Foreskin keratinocyte (primary cell): ENCODE data around the gene RPL9.

DNA sequence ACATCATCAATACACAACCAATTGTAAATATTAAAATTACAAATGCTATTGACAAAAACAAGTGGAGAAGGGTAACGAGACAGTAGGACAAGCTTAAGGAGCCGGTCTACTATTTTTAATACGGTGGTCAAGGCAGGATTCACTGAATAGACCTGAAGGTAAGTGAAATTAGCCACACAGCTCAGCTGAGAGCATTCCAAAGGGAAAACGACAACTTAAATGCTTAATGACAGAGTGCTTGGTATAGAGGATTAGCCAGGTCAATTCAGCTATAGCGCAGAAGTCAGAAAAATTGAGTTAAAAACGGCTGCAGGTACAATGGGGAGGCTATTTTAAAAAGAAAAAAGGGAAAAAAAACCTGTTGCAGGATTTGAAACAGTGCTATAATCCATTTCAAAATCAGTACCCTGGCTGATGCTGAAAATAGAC, 6.3 kb downstream of the RPL9 start:
- RAMPAGE, total RNA, result no peak

DNA sequence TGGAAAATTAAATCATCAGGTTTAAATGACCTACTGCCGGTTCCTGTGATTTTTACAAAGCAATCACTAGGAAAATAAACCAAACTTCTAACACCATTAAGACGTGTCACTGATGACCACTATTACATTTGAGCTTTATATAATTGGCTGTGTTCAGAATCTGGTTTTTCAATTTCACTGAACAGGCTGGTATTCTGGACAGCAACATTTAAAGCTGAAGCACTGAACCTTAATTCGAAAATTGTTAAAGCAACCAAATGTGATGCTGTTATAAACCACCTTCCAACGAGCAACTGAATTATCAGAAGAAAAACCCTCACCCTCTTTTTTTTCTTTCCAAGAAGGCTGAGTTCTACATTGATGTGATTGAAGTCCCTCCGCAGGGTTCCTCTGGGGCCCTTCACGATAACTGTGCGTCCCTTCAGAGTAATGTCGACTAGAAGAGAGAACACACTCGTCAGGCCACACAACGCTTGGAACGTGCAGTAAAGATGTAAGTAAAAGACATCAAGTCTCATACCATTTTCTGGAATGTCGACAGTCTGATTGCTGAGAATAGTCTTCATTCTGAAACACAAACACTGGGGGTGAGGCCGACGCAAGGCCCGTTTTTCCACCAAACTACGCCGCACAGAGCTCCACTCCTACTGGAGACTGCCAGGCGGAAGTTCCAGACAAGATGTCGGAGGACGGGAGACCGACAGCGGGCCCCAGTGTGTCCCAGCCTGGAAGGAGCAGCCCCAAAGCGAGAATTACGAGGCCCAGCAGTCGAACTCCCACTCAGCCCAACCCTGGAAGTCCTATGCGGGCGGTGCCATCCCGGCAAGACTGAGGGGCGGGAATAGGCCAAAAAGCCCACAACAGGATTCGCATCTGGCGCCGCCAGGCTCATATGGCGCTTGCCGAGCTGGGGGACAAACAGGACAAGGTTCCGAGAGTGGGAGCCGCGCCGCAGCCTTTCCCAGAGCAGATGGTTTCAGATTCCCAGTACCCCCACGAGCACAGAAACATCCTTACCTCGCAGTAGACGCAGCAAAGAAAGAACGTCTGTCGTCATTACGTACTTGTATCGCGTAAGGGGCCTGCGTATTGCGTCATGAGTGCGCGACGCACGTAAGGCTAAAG, at the start of gene RPL9:
RPL9 (minus strand) TSS at position 1,049 of the 1,125 bp plus-strand sequence.
- RAMPAGE, total RNA, result start-site peak on the minus strand centred at position 1,032 of the sequence, 28 bp wide, 24 and 133 reads in 2 replicates

DNA sequence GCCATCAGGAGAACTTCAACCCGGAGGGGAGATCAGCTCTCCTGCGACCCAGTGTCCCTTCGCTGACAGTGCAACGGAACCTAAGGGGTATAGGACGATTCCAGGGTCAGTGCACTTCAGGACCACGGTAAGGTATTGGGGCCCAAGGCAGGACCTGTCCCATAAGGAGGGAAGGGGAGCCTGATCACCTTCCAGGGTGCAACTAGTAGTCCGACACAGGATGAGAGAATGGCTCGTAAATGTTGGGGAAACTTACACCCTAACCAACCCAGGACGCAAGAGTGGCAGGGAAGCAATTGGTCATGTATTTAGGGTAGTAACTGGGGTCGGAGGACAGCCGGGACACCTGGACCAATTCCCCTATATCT, 26.4 kb downstream of the LIAS start:
- RAMPAGE, total RNA, result no peak

GRCh38 chr4:39523996-39524557, 3.2 kb downstream of the UGDH start:
- RAMPAGE, total RNA, result no peak

GRCh38 chr4:39526611-39526855, 706 bp downstream of the UGDH start:
- RAMPAGE, total RNA, result no peak

- RAMPAGE, total RNA, result no peak
These were observed 73.0 kb downstream of the UBE2K start for GRCh38 chr4:39770884-39771295.

DNA sequence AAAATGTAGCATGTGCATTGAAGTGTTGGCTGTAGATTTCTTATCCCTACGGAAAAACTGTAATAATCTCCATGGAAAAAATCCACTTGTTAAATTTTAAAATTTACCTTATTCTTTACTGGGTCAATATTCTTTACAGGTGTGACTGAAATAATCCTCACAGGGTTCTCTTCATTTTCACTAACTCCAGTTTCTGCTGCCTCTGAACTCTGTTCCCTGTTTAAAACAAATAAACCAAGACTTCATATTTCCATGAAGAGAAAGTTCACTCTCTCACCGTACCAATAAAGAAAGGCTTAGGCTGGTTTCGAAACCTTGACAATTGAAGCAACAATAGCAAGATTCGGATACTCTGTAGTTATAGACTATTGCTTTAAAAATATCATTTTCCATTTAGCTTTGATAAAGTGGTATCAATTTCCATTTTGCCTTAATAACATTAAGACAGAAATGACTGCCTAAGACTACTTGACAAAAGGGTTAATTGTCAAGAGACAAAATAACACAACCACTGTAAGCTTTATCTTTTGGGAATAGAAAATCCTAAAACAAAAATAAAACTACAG, 135.8 kb downstream of the PDS5A start:
- RAMPAGE, total RNA, result no peak

DNA sequence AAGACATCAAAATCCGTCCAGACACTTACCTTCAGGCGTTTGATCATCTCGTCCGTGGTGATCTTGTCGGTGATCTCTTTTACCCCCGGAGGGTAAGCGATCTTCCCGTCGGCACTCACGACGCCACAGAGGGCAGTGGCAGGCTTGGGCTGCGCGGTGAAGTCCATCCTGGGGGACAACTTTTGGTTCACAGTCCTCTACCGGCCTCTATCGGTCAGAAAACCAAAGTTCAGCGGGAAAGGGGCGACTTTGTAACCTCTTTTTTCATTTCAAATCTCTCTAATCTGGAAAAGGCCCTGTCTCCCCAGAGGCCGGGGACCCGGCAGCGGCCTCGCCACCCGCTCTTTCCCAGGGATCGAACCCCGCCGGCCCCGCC, 1.3 kb downstream of the PDS5A start:
- RAMPAGE, total RNA, result no peak

DNA sequence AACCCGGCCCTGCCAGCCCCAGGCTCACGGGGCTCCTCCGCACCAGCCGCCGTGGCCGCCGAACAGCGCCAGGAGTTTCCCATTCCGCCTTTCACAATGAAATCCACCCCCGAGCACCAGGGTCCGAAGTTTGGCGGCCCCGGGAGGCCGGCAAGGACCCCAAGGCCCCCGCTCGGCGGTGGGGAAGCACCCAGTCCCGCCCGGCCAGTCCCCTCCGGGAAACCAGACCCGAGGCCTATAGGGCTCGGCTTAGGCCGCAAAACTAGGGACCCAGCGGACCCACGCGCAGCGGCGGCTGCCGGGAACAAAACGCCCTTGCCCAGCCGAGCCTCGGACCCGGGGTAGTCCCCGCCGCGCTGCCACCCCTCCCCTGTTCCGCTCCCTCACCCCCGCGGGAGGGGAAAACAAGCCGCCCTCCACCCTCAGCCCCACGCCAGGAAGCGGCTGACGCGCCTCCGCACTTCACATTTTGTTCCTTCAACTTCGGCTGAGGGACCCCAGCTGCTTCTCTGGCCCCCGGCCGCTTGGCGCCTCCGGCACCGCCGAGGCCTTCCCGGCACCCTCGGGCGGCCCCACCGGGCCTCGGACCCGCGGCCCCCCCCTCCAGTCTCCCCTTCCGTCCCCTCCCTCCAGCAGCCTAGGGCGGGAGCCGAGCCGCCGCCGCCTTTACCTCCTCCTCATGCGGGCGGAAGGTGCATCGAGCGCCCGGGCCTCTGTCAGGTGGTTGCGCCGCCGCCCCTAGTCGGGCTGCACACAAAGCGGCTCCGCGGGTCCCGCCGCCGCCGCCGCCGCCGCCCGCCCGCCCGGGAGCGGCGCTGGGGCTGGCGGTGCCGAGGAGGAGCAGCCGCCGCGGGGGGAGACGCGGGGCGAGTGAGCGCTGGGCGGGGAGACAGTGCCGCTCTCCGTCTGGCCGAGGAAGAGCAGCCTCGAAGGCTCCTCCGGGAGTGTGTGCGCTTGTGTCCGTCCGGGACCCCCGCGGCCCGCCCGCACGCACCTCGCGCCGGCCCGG, 620 bp downstream of the PDS5A start:
- RAMPAGE, total RNA, result no peak

GRCh38 chr4:40058696-40059199, 2.1 kb downstream of the N4BP2 start:
- RAMPAGE, total RNA, result no peak

DNA sequence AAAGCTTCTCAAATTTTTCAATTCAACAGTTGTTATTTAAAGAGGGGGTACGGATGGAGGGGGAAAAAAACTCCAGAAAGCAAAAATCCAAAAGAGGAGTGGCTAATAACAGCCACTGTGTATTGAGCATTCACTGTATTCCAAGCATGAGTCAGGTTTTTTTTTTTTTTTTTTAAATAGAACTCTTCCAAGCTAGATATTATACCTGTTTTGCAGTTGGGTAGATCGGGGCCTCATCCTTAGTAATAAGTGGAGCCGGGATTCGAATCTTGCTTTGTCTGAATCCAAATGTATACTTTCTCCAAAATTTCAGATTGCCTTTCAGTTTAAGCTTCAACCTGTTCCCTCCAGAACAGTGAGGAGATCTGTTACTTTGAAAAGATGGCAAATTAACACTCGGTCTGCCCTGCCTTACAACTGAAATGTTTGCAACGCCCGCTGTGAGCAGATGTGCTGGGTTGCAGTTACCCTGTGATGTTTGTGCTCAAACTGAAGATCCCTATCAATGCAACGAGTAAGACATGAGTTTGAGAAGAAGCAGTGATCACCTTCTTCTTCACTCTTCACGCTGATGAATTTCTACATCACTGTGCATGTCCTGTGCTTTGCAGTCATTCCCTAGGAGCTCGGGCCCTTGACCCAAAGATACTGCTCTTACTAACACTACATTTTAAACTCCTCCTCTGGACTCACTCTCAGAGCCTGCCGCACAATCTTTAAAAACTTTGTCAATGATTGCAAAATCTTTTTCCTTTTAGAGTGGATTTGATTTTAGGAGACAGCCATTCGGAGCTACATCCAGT, 6.1 kb upstream of the RHOH start:
- RAMPAGE, total RNA, result no peak

- RAMPAGE, total RNA, result no peak
These were observed 14.7 kb downstream of the CHRNA9 start for GRCh38 chr4:40349723-40350302.

DNA sequence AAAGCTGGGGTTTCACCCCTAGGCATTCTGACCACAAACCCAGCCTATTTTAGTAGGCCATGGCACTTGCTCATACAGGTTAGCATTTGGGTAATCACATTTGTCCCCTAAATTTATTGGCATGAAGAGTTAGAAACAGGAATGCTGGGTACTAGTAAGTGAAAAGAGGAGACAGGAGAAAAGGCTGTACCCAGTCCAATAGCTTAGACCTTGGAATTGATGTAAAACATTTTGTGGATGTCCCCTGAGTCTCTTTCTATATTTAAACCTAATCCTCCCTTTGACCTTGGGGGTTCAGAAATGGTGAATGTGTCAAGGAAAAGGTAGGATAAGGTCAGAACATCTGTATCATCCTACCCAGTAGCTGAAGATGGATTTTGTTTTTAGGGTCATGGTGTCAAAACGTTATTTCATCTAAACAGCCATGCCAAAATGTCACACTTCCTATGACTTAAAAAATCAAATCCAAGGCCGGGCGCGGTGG, 85.5 kb downstream of the CHRNA9 start:
- RAMPAGE, total RNA, result no peak

- RAMPAGE, total RNA, result no peak
These were observed 127.4 kb downstream of the RBM47 start for GRCh38 chr4:40502185-40502716.

GRCh38 chr4:40515228-40515751, 114.4 kb downstream of the RBM47 start:
- RAMPAGE, total RNA, result no peak

GRCh38 chr4:40524543-40525274, 105.0 kb downstream of the RBM47 start:
- RAMPAGE, total RNA, result no peak

DNA sequence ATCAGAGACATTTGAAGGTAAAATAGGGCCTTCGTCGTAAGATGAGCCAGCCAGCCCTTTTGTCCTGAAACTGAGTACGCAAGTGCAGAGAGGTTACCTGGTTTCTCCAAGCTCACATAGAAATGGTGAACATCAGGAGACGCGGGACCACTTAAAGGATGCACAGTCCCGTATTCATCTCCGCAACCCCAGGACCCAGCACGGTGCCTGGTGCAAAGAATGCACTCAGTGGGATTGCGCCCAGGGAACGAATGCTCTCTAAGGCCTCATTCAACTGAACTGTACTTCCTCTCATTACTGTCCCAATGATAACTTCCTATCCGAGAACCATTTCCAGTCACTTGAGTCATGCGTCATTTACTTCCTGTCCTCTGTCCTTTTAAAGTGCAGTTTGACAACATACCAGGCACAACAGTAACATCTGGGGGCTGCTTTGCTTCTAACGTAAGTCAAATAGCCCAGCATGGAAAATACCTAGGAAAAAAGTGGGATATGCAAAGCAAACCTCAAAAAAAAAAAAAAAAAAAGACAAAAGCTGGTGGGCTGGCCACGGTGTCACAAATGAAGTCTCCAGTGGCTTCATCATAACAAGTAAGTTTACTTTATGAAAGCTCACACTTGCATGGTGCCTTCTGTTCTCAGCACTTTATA, 75.6 kb downstream of the RBM47 start:
- RAMPAGE, total RNA, result no peak

DNA sequence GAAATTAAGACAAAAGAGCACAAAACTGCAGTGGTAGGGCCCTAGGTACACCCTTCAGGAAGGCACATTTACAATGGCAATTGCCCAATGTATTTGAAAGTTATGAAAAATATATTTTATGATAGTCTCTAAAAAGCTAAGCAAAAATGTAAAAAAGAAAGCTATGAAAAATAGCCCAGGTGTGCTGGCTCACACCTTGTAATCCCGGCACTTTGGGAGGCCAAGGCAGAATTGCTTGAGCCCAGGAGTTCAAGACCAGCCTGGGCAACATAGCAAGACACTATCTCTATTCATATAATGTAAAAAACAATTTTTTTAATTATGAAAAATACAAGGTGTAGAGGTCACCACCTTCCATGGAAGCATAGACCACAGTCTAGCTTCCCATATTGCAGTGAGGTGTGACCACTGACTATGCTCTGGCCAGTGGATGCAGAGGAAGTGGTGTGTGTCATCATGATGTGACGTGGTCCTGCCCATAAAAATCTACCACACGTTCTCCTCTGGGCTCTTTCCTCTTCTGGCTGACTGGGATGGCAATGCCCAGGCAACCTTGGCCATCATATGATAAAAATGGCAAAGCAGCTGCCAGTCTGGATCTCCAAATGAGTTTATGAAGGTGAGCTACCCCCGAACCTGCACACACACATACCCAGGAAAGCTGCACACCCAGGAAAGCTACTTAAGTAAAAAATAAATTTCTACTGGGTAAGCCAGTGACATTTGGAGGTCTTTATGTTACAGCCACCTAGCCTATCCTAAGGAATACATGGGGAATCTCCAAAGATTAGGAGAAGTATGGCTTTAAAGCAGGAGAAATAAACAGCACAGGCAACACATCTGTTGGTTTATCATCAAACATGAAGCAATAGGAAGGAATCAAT, 65.7 kb downstream of the RBM47 start:
- RAMPAGE, total RNA, result no peak

DNA sequence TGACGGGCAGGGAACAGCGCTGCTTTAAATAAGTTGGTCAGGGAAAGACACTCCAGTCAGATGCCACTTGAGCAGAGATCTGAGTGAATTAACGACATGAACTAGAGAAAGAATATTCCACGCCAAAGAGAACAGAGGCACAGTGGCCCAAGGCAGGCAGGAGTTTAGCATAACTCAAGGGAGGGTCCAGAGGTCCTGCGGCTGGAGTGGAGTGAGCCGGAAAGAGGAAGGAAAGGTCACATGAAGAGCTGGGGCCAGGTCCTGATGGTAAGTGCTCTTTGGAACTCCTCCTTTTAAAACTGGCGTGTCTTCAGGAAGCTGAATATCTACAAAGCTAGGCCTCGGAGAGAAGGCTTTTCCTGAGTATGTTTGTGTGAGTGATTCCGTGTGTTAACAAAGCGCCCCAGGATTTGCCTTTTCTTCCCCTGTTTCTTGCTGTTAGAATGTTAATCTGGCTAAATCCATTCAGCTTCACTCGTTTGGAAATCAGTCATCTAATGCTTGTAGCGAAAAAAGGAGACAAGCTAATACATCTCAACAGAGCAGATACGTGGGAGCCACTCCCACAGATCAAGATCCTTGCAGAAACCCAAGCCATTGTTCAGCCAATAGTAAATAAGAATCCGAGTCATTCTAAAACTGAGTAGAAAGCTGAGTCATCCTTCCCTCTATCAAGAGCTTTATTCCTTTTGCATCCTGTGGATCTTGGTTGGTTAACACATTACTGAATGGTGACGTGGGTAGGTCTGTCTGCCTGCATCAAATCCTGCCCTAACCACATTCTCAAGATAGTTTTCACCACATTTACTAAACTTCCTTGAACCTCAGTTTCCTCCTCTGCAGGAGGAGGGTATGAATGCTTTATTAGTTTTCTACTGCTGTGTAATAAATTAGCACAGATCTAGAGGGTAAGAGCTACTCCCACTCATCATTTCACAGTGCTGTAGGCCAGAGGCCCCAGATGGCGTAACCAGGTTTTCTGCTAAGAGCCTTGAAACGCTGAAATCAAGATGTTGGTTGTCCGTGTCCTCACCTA, 43.1 kb upstream of the RBM47 start:
- RAMPAGE, total RNA, result no peak

GRCh38 chr4:40744144-40744838, 5.5 kb upstream of the NSUN7 start:
- RAMPAGE, total RNA, result no peak